ENCODE measurements around a stretch of chr9.

DNA sequence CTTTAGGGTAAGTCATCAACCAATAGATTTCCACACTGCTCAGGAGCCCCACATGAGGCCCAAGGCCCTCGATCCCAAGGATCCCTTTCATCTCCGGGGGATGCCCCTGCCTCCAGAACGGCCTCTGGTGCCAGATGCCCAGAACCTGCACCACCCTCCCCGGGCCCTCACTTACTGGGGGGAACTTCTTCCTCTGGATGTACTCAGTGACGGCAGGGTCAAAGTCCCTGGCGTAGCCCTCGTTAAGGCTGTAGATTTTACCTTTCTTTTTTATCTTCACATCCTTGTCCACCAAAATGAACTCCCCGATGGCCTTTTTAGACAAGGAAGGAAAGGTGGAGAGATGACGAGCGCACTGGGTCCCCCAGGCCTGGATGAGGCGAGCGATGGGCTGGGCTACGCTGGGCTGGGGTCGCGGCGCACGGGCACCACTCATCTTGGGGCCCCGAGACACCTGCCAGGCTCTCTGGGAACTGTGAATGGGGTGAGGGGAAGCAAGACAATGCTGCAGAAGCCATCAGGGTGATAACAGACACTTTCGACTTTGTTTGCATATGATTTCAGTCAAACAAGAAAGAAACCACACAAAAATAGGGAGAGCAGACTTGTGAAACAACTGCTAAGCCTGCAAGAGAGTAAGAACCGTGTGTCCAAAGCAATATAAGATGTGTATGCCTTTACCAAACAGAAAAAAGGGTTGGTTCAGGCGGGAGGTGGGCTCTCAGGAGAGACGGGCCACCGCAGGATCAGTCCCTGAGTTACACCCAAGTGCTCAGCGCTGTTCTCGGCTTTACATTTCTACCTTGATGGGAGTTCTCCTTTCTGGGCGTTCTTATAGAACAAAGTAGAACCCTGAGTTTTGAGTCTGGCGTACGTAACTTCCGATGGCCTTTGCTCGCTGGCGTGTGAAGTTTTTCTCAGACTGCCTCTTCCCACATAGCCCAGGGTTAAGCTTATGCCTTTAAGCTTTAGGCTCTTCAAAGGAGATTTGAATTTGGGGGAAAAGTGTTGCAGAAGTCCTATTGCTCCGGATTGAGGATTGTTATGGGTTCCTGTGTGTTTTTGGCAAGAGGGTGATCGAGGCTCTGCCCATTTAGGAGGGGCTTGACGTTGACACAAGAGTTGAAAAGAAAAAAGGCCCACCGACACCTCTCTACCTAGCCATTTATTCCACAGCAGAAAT is 13.4 kb upstream of the FBP2 start:
- PRO-cap, result no peak

DNA sequence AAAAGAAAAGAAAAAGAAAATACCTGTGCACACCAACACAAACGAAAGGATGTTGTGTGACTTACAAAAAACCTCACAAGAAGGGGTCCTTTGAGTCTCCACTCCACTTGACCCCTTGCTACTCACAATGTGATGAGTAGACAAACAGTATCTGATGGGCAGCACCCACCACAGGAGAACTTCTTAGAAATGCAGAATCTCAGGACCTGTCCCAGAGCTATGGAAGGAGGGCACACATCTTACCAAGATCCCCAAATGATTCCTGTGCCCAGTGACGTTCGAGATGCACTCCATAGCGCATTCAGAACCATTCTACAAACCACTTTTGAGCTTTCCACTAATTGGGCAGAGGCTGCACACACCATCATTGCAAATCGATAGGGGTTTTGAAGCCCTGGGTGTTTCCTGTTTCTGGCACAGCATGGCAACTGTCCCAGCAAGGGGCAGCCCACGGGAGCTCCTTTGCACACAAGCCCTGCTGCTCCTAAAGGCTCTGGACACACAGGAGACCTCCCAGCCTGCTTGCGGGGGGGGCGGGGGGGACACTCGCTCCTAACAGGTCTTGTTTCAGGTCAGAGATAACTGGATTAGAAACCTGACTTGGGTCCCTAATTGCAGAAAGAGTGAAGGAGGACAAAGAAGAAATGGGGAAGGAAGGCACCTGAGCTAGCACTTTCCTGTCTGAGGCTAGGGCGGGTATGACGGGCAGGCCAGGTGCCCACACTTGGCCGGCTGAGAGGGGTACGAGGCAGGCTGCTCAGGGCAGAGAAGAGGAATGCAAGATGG is 1.0 kb downstream of the FBP1 start:
- PRO-cap, result no peak

GRCh38 chr9:94639700-94640508 is 586 bp upstream of the FBP1 start:
- PRO-cap, result no peak

GRCh38 chr9:94667463-94668105 is 28.3 kb upstream of the FBP1 start:
- PRO-cap, result no peak

- PRO-cap, result no peak
Measured at GRCh38 chr9:94812086-94813113, 85.9 kb downstream of the AOPEP start.

- PRO-cap, result bidirectional peak, plus-strand start at chr9:94945735, minus-strand start at chr9:94945667
Measured at GRCh38 chr9:94945426-94945878, 219.0 kb downstream of the AOPEP start.

- PRO-cap, result unidirectional peak, plus-strand start at chr9:95003848
Measured at GRCh38 chr9:95003629-95003878, 277.1 kb downstream of the AOPEP start.

DNA sequence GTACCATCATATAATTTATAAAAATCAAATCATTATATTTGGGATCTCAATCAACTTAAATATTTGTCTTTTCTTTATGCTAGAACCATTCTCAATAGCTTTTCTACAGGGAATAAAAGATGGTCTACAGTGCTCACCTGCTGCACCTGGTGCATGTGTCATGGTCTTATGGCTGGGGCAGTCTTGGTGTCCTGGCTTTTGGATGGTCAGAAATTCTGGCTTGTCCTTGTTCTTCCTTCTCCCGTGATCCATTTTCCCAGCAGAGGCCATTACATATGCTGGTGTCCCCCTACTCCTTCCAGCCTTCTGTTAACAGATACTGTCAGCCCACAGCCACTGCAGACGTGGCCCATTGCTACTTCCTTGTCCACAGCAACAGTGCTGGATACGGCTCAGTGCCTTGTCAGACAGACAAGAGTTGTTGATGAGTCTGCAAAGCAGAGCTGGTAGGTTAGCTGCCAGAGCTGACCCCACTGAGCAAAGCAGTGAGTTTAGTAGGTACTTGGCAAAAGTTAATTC is 292.4 kb downstream of the FANCC start:
- PRO-cap, result no peak

DNA sequence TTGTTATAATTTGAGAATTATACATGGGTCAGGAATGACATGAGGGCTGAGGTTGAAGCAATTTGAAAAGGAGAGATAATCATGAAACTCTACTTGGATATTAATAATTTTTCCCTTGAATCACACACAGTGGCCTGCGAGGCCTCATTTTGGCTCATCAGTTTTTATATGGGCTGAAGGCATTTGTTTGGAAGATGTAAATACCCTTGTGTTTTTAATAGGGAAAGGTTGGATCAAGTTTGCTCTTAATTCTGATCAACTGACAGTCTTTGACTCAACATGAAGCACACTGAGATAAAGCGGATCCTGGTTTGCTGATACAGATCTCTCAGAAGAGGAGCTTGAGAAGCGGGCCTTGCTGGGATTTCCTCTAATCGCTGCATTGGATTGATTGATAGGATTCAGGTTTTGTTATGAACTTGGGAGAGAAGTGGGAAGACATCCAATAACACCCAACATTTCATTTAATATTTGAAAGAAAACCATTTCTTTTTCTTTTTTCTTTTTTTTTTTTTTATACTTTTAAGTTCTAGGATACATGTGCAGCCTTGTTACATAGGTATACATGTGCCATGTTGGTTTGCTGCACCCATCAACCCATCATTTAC is 282.9 kb downstream of the FANCC start:
- PRO-cap, result no peak

- PRO-cap, result no peak
Measured at GRCh38 chr9:95057676-95058026, 259.9 kb downstream of the FANCC start.

DNA sequence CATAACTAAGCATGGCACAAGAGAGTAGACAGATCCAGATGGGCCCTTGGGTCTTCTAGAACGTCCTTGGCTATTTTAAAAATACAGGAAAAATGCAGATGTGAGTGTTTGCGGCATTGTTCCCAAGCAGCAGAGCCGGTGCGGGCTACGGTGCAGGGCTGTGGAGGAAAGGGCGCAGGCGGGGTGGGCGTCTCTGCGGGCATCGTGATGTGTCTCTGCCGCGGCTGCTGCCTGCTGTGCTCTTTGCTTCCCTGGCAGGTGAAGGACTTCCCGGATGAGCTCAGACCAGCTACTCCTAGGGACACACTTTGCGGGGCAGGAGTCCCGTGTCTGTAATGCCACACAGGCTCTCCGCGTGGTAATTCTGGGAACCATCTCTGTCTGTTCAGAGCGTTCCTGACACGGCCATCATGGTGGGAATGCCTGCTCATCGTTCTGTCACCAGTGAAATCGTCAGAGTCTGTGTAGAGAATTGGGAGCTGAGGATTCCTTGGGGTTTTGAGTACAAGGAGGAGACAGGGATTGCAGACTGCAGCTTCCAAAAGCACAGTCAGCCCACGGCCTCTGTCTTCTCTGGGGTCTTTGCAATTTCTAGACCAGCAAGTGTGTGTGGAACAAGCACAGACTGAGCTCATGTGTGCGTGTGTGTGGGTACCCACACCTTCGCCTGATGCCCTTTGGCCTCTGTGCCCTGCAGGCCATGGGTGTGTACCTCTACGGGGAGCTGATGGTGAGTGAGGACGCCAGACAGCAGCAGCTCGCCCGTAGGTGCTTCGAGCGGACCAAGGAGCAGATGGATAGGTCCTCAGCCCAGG is 235.4 kb downstream of the FANCC start:
- PRO-cap, result no peak

GRCh38 chr9:95085700-95087198 is 231.3 kb downstream of the FANCC start:
- PRO-cap, result no peak

DNA sequence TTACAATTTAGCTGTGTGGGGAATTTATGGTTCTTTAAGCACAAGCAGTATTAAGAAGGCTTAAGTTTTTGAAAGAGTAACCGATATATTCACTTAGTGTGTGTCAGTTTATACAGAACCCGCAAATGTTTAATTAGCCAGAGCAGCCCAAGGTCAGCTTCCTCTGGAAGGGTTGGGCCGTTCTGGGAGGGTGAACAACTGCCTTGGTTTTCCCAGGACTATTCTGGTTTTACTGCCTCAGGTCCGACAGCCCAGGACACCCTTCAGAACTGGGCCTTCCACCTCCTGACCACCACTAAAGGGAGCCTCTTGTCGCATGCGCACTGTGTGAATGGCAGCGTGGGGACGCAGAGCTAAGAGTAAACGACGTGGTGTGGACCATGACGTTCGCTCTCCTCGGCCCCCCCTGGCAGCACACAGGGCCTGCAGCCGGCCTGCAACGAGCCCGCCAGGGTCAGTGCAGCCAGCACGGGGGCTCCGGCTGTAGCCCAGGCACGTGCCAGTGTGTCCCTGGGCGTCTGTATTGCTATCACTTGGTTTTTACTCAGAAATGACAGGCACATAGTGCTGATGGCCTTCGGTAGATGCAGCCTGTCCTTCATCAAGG is 214.9 kb downstream of the FANCC start:
- PRO-cap, result no peak

GRCh38 chr9:95105354-95105992 is 212.0 kb downstream of the FANCC start:
- PRO-cap, result no peak

DNA sequence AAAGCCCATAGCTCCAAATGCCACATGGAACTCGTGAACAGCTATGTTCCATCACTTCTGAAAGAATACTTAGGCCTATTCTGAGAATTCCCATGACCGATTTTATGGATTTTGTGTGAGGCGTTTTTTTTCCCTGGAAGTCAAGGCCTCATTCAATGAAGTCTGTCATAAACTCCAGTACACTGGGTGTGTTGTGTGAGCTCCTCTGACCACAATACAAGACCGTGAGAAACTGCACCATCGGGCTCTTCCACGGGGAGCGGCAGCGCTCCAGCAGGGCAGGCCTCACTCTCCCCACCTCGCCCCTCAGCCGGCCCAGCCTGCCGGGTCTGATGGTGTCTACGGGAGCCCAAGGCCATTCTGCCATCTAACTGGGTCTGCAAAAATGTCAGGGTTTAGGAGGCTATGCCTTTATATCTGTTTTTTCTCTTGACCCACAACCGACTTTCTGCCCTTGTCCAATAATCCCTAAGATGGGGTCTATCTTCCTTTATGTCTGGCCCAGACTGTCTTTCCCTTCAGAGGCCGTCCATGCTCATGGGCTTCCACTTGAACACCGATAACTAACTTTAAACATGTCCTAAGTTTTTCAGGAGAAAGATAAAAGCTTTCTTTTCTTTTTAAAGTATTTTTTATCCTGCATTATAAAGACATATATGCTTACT is 209.4 kb downstream of the FANCC start:
- PRO-cap, result no peak

GRCh38 chr9:95409856-95410421 is 92.4 kb upstream of the FANCC start:
- PRO-cap, result no peak

DNA sequence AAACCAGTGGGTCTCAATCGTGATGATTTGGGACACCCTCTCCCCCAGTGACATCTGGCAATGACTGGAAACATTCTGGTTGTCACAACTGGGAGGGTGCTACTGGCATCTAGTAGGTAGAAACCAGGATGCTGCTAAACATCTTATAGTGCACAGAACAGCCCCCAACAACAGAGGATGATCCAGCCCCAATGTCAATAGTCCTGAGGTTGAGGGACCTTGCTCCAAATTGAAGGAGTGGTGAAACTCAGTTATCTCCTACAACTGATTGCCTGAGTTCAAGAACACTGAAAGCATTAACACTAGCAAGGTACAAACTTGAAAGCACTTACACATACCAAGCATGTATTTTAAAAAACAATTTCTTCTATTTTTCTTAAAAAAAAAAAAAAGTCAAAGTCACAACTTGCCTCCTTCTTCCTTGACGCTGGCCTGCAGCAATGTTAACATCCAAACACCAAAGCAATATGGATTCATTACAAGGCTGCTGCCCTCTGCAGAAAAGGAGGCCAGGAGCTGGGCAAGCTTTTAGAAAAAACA is 7.8 kb downstream of the PTCH1 start:
- PRO-cap, result no peak

DNA sequence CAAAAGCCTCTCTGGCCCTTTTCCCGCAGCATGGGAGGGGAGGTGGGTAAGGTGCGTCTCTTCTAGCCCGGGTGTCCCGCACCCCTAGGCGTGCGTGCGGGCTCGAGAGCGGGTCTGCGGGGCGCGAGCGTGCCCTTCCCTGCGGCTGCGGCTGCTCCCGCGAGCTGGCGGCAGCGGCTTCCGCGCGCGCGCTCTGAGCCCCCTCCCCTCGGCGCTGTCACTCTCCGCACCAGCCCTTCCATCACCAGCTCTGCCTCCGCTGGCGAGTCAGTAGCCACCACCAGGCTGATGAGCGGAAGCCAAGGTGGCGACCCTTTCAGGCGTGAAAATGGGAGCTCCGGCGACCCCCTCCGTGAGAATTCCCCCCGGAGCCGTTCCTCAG is 6.7 kb upstream of the PTCH1 start:
- PRO-cap, result no peak

GRCh38 chr9:95751914-95752327 is 123.6 kb upstream of the ERCC6L2 start:
- PRO-cap, result no peak

DNA sequence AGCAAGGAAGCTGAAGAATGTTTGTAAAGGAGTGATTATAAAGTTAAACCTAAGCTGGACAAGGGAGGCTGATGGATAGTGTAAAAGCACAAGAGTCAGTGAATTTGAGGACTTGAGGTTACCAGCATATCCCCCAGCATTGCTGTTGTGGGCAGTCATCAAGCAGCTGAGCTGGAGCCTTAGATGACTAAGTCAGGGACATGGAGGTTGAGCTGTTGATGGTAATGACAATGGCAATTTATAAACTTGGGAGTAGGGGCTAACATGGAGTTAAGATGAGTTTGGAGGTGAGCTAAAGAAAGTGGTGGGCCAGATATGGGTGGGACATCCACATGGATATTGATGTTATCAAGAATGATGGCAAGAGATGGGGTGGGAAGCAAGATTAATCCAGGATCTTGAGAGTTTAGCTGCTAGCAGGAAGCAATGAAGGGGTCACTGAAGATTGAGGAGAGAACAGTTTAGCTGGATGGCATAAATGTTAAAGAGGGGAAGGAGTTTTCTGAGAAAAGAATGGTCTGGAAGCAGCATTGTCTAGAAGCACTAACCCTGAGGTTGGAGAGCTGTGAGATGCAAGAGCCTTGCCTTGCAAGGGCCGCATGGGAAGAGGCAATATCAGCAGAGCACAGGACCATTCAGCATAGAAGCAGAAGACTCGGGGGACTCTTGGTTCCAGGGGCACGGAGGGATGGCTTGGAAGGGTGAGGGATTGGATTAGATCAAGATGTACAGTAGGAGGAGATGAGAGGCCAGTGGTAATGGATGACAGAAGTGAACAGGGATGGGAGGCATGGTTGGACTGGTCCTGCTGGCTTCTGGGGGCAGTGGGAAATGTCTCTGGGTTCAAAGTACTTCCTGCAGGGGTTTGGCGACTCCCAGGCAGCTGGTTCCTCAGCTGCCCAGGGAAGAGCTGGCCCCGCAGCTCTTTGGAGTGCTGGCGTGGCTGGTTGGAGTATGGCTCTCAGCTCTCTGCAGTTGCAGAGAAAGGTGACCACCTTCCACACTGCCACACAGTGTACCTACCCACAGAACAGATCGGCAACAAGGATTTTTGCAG is 131.9 kb downstream of the ERCC6L2 start:
- PRO-cap, result no peak